Breast epithelium (tissue), 2 donors: ENCODE results near the gene COMTD1.

DNA sequence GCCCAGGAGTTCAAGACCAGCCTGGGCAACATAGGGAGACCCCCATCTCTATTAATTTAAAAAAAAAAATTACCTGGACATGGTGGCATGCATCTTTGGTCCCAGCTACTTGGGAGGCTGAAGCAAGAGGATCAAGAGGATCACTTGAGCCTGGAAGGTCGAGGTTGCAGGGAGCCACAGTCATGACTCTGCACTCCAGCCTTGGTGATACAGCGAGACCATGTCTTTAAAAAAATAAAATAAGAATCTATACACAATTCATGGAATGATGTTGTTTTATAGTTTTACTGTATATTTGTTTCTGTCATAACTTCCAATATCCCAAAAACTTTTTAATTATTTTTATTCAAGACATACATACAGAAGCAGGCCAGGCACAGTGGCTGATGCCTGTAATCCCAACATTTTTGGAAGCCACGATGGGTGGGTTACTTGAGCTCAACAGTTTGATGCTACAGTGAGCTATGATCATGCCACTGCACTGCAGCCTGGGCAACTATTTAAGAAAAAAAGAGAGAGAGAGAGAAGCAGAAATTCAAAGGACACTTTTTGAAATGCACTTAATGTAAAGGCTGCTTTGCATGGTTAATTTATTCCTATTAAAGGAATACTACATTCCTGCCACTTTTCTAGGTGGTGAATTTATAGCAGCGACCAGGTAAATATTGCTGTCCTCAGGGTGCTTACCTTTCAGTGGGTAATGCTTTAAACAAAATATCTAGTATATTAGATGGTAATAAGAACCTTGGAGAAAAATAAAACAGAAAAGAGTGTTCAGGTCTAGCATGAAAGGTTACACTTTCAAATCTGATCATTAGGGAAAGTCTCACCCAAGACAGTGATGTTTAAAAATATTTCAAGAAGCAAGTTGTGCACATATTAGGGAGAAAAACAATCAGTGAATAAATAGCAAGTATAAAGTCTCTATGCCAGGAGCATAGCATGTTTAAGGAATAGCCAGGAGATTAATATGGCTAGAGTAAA lies 313.6 kb downstream of the ADK start:
- PRO-cap = no peak
- RAMPAGE, long total RNA, 2 experiments = no peak in any of the 2 experiments

- PRO-cap = no peak
- RAMPAGE, long total RNA, 2 experiments = no peak in any of the 2 experiments
Measured at GRCh38 chr10:74598985-74599297, 227.5 kb upstream of the KAT6B start.

DNA sequence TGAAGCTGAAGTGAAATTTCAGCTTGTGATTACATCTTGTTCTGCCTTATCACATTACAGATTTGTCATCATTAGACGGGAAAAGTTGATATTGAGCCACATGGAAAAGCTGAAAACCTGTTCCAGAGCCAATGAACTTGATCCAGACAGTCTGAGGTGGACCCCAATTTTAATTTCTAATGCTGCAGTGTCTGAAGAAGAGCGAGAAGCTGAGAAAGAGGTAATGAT lies 52.5 kb downstream of the DUSP29 start:
- PRO-cap = no peak
- RAMPAGE, long total RNA, 2 experiments = no peak in any of the 2 experiments

DNA sequence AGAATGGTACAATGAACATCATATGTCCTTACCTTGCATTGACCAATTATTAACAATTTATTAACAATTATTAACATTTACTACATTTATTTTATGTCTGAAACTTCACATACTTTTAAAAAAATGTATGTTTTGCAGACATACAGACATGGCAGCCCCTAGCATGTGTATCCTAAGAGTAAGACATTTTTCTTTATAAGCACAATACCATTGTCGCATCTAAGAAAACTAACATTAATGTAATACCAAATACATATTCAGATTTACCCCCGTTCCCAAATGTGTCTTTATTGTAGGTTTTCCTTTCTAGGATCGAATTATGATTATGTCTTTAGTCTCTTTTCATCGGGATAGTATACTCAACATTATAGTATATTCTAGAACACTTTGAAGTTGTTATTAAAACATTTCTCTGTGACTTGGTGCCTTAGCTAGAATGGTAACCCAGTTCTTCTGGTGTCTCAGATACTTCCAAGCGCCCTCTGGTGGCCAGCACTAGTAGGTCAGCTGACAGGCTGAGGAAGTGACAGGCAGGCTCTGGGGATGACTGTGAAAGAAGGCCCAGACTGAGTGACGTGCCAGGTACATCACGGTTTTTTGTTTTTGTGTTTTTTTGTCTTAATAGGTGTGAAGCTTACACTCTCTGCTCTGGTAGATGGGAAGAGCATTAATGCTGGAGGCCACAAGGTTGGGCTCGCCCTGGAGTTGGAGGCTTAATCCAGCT lies 5.3 kb downstream of the COMTD1 start:
- PRO-cap = no peak
- RAMPAGE, long total RNA, 2 experiments = no peak in any of the 2 experiments

- PRO-cap = unidirectional peak, minus-strand start at chr10:75236035
- RAMPAGE, long total RNA, 2 experiments = no peak in any of the 2 experiments
Measured at GRCh38 chr10:75235175-75236322, at the start of gene COMTD1. Gene COMTD1, minus strand, starts transcription at chr10:75235957.

- PRO-cap = no peak
- RAMPAGE, long total RNA, 2 experiments = no peak in any of the 2 experiments
Measured at GRCh38 chr10:75394251-75394990, 7.1 kb downstream of the ZNF503 start.

DNA sequence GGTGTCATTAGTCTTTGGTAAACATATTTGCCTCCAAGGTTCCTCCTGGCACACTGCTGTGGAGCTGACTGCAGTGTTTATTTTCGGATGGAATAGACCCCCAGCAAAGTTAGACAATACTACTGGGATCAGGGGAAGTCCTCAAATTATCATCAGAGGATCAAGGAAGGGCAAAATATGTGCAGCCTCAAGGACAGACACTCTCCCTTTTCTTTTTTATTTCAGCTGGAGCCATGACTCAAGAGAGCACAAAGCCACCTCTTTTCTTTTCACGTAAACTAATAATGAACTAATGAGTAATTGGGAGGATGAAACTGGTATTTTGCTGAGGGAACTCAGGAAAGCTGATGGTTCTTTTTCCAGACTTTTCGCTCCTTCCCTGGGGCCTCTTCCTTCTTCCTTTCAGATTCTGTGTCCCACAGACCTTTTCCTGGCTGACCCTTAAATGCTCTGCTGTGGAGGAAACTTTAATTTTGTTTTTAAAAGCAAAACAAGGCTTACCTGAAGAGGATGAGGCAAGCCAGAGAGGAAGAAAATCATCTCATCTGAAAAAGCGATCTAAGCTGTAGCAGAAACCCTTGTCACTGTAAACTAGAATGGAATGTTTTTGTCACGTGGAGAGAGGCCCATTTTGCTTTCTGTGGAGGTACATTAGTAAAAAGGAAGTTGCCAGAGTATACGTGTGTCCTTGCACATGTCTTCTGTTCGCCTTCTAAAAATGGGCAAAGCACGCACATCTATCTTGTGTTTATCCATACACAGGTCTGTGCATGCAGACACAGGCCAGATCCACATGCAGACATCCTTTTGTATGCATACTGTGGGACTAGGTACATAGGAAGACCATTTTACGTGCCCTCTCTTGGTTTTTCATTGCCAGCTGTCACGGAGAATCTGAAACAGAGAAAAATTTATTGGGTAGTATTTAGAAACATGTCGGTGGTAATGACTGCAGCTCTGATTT lies 33.5 kb downstream of the LRMDA start:
- PRO-cap = no peak
- RAMPAGE, long total RNA, 2 experiments = no peak in any of the 2 experiments

GRCh38 chr10:75480357-75481416 lies 49.3 kb downstream of the LRMDA start:
- PRO-cap = no peak
- RAMPAGE, long total RNA, 2 experiments = no peak in any of the 2 experiments

- PRO-cap = no peak
- RAMPAGE, long total RNA, 2 experiments = no peak in any of the 2 experiments
Measured at GRCh38 chr10:75511153-75511914, 79.9 kb downstream of the LRMDA start.

- PRO-cap = no peak
- RAMPAGE, long total RNA, 2 experiments = no peak in any of the 2 experiments
Measured at GRCh38 chr10:75612861-75613616, 181.6 kb downstream of the LRMDA start.

DNA sequence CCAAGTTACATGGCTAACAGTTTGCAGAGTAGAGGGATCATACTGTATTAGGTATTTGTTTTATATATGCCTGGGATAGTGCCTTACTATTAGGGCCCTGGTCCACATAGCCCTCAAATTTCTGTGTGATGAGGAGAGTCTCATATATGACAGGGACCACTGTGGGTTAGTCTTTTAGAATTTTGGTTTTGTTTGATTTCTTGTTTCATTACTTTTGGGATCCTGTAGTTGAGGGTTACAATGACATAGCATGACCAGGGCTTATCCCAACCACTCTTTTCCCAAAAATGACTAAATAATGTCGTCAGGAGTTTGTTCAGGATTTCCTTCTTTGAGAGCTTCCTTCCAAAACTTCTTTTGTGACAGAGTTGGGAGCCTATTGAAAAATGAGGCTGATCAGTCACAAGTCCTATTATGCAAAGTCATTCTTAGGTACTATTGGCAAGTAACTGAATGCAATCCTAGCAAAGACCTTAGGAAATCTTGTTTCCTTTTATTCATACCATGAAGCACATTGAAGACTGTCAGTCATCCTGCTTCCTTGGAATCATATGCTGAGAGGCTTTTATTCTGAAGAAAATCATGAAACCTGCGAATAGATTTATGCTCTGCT lies 498.2 kb downstream of the LRMDA start:
- PRO-cap = no peak
- RAMPAGE, long total RNA, 2 experiments = no peak in any of the 2 experiments

DNA sequence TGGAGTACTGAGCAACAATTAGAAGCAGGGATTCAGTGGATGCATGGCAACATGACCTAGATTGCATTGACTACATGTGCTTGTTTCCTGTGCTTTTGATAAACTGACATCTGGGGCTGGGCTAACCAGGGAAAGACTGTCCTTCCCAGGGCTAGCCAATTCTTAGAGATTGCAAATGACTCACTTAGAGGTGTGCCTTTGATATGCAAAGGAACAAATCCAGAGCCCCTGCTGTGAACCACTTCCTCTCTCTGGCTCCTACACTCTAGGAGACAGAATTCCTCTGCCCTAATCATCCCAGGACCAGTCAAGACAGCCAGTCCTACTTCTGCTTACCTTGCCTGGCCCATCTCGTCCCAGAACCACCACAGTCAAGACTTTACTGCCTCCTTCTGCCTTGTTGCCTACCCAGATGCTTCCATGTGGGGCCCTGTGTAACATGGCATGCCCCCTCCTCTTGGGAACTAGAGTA lies 651.6 kb downstream of the LRMDA start:
- PRO-cap = no peak
- RAMPAGE, long total RNA, 2 experiments = no peak in any of the 2 experiments

GRCh38 chr10:76302997-76303531 lies 871.6 kb downstream of the LRMDA start:
- PRO-cap = no peak
- RAMPAGE, long total RNA, 2 experiments = no peak in any of the 2 experiments

DNA sequence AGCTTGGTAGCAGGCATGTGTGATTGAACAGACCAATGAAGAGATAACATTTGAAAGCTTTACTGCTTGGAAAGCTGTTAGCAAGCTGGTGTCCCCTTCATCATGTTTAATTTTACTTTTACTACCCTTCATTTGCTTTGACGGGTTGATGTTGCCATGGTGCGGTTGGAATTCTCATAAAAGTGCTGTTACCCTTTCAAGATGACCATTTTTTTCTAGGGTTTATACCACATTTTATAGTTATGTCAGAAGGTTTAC lies 857.6 kb downstream of the KCNMA1 start:
- PRO-cap = no peak
- RAMPAGE, long total RNA, 2 experiments = no peak in any of the 2 experiments

- PRO-cap = no peak
- RAMPAGE, long total RNA, 2 experiments = no peak in any of the 2 experiments
Measured at GRCh38 chr10:77084558-77084905, 553.1 kb downstream of the KCNMA1 start.

DNA sequence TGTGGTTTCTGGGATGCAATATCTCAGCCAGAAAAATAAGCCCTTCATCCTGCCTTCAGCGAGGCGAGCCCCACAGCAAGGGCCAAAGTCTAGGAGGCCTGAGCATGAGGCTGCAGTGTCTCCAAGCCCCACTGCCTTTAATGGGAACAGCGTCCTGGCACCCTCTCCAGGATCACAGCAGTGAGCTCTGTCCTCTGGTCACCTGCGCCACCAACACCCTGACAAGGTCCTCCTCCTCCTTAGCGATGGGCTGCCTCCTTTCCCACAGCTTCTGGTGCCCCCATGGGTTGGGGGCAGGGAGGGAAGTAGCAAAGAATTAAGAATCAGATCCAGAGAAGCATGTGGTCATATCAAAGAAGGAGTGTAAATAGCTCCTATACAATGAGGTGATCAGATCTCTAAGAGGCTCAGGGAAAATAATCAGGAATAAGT lies 479.9 kb downstream of the KCNMA1 start:
- PRO-cap = no peak
- RAMPAGE, long total RNA, 2 experiments = no peak in any of the 2 experiments

DNA sequence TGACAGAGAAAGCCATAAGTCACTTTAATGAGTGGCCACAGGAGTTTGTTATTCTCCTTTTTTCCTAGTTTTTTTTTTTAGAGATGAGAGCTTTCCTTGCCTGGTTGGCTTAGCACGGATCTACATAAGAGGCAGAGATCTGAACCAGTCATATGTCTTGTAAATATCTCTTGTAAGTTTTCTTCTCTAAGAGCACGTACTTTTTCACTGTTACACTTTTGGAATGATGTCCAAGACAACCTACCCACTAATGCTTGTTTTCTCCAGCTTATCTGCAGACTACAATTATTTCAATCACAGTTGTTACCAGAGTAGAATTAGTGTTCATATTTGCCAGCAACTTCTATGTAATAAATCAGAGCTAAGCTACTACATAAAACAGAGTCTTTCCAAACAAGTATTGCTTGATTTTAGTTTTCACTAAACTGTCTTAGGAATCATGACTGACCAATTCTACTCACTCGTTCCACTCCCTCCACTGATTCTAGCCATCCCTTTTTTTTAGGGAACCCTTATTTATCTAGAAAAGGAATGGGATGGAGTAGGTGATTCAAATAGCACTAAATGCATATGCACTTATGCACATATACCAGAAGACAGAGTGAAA lies 444.5 kb downstream of the KCNMA1 start:
- PRO-cap = no peak
- RAMPAGE, long total RNA, 2 experiments = no peak in any of the 2 experiments

DNA sequence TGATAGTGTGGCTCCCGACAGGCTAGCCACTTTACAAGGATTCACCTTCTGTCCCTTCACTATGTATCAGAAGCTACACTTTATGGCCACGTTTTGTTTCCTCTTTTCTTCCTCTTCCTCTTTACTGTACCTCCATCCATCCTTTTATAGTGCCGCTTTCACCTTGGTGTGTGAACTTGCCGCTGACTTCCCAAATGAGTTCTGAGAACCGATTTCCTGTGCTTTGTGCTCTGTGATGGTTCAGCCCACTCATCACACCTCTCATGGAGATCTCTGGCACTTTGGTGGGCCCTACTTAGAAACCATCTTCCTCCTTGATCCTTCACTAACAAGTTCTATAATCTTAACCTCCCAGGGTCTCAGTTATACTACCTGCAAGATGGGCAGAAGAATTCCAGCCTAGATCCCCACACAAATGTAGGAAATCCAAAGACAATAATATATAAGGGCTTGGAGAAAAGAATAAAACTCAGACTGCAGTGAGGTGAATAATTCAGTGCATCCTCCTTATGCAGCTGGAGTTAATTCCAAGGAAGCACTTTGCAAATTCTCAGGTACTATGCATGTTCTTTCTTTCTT lies 272.0 kb downstream of the KCNMA1 start:
- PRO-cap = no peak
- RAMPAGE, long total RNA, 2 experiments = no peak in any of the 2 experiments

DNA sequence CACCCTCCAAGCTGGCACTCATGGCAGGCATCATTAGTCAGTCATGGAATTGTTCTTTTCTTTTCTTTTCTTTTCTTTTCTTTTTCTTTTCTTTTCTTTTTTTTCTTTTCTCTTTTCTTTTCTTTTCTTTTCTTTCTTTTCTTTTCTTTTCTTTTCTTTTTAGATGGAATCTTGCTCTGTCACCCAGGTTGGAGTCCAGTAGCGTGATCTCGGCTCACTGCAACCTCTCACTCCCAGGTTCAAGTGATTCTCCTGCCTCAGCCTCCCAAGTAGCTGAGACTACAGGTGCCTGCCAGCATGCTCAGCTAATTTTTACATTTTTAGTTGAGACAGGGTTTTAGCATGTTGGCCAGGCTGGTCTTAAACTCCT lies 250.1 kb downstream of the KCNMA1 start:
- PRO-cap = no peak
- RAMPAGE, long total RNA, 2 experiments = no peak in any of the 2 experiments

DNA sequence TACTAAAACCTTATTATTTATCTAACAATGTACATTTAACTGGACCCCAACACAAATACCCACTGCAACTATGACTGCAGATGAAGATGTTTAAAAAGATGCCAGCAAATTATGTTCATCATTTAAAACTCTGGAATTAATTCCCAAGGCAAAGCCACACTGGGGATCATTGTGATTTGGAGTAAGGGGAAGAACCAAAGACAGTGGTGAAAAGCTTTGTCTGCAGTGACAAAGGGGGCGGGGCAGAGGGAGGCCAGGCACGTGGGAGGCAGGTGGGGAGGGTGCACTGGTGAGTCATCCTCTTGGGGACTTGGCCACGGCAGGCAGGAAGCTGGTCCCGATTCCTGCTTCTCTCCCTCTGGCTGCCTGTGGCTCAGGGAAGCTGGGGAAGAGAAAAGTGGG lies 232.0 kb downstream of the KCNMA1 start:
- PRO-cap = no peak
- RAMPAGE, long total RNA, 2 experiments = no peak in any of the 2 experiments